ENCODE results near the gene PACS2.

DNA sequence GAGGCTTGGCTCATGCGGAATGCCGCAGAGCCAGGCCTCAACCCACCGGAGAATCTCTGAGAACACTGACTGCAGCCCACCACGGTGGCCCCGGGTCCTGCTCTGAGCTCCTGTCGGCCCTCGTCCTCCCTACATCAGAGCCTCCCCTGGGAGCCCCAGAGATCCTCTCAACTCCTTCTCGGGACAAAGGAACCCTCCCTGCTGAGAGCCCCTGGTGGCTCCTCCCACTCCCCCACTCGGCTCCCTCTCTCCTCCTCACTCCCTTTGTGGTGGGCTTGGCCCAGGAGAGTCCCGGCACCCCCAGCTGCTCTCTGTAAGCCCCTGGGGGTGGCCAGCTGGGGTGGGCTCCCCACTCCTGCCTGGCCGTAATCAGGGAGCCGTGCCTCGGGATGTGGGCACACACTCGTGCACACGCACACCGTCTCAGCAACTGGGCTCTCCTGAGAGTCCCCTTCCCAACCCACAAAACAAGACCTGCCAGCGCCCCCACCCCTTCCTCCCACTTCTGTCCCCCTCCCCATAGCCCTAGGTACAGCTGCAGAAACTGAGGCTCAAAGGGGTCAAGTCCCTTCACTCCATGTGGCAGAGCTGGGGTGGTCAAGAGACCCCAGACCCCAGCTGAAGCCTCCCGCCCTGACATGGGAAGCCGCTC lies 10.9 kb upstream of the INF2 start:
- PRO-cap: no peak
- RAMPAGE, long total RNA, 3 experiments: no peak in any of the 3 experiments

DNA sequence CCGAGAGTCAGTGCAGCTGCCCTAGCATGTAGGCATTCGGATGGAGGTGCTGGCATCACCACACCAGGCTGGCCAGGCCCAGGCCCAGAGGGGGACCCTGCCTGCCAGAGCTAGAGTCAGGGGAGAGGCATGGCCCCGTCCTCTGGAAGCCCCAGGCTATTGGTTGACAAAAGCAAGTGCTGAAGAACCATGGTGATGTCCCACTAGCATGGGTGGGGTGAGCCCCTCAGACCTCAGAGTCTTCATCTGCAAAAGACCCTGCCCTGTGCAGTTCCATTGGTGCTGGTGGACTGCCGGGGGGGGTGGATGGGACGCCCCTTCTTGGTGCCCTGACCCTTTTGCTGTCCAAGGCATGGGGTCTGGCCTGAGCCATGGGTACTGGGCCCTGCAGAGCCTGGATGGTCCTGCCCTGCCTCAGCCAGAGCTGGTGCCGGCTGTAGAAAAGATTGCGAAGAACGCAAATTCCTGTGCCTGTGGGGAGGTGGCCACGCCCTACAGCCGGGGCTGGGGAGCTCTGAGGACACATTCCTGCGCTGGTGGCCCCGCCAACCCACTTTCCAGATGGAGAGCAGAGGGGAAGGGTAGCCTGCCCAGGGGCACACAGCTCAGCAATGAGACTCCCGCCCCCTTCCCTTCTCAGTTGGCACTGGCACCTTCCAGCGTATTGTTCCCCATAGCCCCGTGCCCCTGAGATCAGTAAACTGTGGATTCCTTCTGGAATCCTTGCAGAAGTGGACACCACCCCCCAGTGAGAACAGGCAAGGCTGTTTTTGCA lies 8.4 kb downstream of the INF2 start:
- PRO-cap: no peak
- RAMPAGE, long total RNA, 3 experiments: no peak in any of the 3 experiments

- PRO-cap: no peak
- RAMPAGE, long total RNA, 3 experiments: no peak in any of the 3 experiments
These were observed 6.1 kb upstream of the SIVA1 start for GRCh38 chr14:104746763-104747347.

DNA sequence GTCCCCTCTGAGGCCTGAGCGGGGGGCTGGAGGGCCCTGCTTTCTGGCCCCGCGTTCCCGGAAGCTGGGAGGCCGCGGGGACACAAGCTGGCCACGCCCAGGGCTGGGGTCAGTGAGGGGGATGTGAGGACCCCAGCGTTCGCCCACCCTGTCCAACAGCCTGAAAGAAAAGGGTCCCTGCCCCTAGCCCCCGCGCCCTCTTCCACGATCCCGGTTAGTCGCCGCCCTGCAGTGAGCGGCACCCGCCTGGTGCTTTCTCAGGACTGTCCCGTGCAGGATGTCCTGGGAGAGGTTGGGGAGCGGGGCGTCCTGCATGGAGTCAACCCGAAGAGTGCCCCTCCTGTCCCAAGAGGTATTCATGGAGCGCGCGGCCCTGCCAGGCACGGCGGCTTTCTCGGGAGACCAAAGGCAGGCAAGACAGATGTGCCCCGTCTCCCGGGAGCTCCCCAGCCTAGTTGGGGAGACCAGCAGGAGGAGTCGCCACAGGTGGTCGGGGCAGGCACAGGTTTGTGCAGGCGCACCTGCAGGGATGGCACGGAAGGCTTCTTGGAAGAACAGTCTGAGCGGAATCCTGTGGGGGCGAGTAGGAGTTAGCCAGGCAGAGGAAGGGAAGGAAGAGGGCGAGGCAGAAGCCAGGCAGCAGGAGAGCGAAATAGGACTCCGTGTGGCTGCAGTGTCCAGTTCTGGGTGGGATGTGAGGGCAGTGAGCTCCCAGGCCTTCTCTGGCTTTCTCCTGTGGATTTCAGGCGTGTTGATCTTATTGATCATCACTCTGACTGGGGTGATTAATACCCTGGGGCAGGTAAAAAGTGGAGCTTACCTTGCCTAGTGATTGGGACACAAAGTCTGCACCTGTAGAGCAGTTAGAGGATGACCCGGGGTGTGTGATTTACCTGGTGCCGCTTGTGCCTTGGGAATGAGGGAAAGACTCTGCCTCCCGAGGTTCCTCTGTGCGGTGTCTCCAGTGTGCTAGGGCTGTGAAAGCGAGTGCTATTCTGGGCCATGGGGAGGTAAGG lies 745 bp downstream of the SIVA1 start:
- PRO-cap: no peak
- RAMPAGE, long total RNA, 3 experiments: no peak in any of the 3 experiments

DNA sequence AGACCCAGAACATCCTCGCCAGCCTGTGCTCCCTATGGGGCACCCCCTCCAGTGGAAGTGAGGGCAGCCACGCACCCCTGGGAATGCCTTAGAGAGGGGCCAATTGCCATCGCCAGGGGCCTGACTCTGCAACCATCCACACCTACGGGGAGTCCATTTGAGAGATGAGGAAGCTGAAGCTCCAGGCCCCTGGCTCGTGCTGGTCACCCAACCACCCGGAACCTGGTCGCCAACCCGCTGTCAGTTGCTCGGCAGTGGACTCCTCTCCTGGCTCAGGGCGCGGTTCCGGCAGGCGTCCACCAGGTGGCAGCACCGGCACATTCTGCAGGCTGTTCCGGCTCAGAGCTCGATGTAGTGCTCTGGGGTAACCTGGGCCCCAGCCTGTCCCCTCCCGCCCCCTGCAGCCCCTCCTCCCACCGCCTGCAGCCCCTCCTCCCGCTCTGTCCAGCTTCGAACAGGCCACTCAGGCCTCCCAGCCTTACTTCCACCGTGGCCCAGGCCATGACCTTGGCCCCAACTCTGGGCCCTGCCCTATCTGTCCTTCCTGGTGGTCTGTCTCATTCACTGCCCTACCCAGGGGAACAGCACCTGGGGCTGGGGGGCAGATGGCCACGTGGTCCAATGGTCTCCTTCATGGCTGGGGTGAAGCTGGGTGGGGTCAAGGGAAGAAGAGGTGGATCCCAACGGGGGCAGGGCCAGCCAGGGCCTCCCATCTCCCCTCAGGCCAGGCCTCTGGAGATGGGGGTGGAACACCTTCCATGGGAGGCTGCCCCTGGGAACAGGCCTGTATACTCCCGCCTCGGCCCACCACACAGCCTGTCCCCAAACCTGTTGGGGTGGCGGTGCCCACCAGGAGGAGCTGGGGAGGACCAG lies 15.7 kb downstream of the SIVA1 start:
- PRO-cap: no peak
- RAMPAGE, long total RNA, 3 experiments: no peak in any of the 3 experiments

GRCh38 chr14:104814272-104814705 lies 13.4 kb downstream of the ZBTB42 start:
- PRO-cap: no peak
- RAMPAGE, long total RNA, 3 experiments: no peak in any of the 3 experiments

- PRO-cap: no peak
- RAMPAGE, long total RNA, 3 experiments: no peak in any of the 3 experiments
These were observed 21.6 kb upstream of the CEP170B start for GRCh38 chr14:104843277-104843968.

- PRO-cap: no peak
- RAMPAGE, long total RNA, 3 experiments: no peak in any of the 3 experiments
These were observed 410 bp upstream of the CEP170B start for GRCh38 chr14:104864700-104865016.

DNA sequence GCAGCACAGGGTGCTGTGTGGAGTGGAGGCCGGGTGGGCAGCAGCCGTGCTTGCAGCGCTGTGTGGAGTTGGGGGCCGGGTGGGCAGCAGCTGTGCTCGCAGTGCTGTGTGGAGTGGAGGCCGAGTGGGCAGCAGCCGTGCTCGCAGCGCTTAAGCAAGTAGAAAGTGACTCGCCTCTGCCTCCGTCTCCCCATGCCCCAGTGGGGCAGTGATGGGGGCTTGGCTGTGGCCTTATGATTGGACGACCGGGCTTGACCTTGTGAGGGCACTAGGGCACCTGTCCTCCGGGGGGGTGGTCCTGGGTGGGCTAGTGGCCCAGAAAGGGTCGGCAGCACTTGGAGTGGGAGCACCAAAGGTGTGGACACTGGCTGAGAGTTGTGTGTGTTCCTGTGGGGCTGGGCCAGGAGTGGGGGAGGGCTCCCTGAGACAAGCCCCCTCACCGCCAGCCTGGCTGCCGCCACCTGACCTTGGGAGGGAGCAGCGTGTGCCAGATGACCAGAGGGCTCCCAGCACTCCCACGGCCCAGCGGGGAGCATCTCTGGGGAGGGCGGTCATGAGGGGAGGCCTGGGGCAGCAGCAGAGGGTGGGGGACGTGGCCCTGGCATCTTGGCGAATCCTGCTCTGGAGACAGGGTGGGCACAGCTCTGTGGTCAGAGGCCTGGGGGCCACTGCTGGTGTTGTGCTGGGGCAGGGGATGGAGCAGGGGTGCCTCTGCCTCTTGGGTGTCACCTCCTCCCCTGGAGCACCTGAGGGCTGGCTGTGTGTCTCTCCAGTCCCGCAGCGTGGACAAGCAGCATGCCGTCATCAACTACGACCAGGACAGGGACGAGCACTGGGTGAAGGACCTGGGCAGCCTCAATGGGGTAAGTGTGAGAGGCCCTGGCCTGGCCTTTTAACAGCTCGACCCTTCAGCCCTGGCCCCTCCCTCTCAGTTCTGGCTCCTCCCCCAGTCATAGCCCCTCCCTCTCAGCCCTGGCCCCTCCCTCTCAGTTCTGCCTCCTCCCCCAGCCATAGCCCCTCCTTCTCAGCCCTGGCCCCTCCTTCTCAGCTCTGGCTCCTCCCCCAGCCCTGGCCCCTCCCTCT lies 10.8 kb downstream of the CEP170B start:
- PRO-cap: no peak
- RAMPAGE, long total RNA, 3 experiments: no peak in any of the 3 experiments

- PRO-cap: bidirectional peak, plus-strand start at chr14:104973441, minus-strand start at chr14:104973225; bidirectional peak, plus-strand start at chr14:104973860, minus-strand start at chr14:104973764
- RAMPAGE, long total RNA, 3 experiments: no peak in any of the 3 experiments
These were observed 4.9 kb downstream of the AHNAK2 start for GRCh38 chr14:104972937-104974049.

- PRO-cap: no peak
- RAMPAGE, long total RNA, 3 experiments: no peak in any of the 3 experiments
These were observed 1.9 kb upstream of the AHNAK2 start for GRCh38 chr14:104980143-104980500.

DNA sequence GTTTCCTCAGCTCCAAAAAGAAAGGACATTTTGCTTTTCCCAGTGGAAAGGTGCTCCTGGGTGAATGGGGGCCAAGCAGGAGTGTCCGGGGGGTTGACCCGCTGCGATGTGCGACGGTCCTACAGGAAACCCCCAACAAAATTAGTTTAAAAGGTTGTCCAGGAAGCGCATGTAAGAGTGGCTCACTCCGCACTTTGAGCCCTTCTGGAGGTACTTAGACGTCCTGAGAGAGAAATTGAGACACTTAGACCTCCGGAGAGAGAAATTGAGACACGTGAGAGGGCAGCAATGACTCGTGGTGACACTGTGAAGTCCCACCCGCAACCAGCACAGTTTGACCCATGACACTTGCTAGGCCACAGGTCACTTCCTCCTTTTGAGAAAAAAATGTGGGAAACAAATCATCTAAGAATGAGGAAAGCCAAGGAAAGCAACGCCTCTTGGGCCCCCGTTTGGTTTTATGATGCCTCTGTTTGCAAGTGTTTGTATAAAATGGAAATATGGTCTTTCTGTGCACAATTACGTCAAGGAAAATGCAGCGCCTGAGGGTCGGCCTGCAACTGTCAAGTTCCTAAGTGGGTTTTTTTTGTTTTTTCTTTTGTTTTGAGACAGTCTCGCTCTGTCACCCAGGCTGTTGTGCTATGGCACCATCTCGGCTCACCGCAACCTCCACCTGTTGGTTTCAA lies 13.5 kb upstream of the CDCA4 start:
- PRO-cap: bidirectional peak, plus-strand start at position 408 of the sequence, minus-strand start at position 224 of the sequence
- RAMPAGE, long total RNA, 3 experiments: no peak in any of the 3 experiments

GRCh38 chr14:105058615-105059005 lies 6.6 kb downstream of the GPR132 start:
- PRO-cap: no peak
- RAMPAGE, long total RNA, 3 experiments: no peak in any of the 3 experiments

GRCh38 chr14:105075141-105076021 lies 10.2 kb upstream of the GPR132 start:
- PRO-cap: no peak
- RAMPAGE, long total RNA, 3 experiments: no peak in any of the 3 experiments

- PRO-cap: no peak
- RAMPAGE, long total RNA, 3 experiments: no peak in any of the 3 experiments
These were observed 2.4 kb upstream of the JAG2 start for GRCh38 chr14:105170855-105171542.

DNA sequence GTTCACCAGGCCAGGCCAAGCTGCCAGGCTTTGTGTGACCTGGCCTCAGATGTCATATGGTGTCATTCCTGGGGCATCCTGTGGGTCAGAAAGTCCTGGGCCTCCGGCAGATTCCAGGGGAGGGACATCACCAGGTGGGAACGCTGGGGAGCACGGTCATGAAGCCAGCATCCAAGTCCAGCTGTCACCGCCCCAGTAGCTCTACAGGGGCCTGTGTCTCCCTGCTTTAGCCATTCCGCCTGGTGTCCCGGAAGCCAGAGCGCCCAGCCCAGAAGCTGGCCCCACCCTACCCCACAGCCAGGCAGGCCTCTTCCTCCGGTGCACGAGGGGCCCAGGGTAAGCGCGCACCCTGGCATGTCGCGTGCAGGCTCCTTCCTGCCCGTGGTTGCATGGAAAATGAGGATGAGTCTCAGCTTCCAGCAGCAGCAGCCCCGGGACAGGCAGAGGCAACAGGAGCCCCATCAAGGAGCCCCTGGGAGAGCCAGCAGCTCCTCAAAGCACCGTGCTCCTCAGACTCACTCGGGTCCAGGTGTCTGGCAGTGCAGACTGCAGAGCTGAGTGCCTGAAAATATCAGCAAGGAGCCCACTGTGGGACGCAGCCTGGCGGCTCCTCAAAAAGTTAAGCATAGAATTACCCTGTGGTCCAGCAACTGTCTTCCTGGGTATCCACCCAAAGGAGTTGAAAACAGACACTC lies 1.6 kb upstream of the NUDT14 start:
- PRO-cap: no peak
- RAMPAGE, long total RNA, 3 experiments: no peak in any of the 3 experiments

- PRO-cap: bidirectional peak, plus-strand start at chr14:105314865, minus-strand start at chr14:105314475
- RAMPAGE, long total RNA, 3 experiments: start-site peak on the plus strand in 2 of 3 experiments, at chr14:105314904-105315030 at its widest, 13 to 17 reads per replicate
These were observed at the start of gene PACS2 for GRCh38 chr14:105314200-105315086. Gene PACS2 (plus strand): TSS chr14:105314748.

GRCh38 chr14:105448797-105448996 lies 25.9 kb upstream of the CRIP2 start:
- PRO-cap: no peak
- RAMPAGE, long total RNA, 3 experiments: no peak in any of the 3 experiments

GRCh38 chr14:105468229-105468504 lies 6.5 kb upstream of the CRIP2 start:
- PRO-cap: no peak
- RAMPAGE, long total RNA, 3 experiments: no peak in any of the 3 experiments

DNA sequence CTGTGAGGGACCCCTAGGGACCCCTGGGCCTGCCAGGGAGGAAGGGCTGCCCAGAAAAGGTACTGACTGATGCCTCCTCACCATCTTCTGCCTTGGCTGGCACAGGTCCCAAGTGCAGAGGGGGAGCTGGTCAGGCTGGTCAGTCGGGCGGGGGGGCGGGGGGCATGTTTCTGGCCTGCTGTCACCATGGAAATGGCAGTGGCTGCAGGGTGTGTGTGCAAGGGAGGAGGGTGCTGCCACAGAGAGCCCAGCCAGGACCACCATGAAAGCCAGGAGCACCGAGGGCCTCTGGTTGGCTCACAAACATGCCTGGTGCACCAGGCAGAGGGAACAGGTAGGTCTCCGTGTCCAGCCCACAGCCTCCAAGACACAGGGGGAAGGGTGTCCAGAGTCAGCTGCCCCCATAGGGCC lies 1.4 kb upstream of the CRIP2 start:
- PRO-cap: no peak
- RAMPAGE, long total RNA, 3 experiments: no peak in any of the 3 experiments

Measured in subcutaneous adipose tissue (tissue), 3 donors.